Pericardium fibroblast (primary cell): ENCODE data around the genes SIDT1 and DRD3.

DNA sequence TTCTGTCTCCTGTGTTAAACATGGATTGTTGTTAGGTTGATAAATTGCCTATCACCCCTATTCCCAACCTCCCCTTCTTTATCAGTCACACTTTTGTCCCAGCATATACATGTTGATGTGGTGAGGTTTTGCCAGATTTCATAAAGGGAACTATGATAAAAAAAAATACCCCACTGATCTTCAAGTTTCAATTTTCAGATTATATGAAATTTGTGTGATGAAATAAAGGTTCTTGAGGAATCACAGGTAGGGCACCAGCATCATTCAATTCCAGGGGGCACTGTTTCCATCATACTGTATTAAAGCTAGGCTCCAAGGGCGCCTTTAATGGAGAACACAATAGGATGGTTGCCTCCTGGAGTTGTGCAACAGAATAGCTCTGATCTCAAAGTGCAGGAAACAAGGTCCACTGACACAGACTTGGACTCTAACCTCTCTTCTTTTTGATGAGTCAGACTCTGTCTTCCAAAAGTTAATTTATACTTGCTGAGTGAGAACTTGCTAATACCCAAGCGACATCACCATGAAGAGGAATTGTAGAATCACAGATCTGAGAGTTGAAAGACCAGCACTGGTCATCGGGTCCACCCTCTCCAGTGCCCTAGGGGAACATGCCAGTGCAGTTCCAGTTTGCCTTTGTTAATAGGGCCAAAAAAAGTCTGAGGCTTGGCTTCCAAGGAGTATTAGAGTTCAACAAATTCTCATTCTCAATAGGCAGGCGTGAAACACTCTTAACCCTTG is 90.1 kb downstream of the PLCXD2 start:
- RAMPAGE, long total RNA = no peak

- RAMPAGE, long total RNA = no peak
These were observed 32.5 kb upstream of the PHLDB2 start for GRCh38 chr3:111826591-111826895.

DNA sequence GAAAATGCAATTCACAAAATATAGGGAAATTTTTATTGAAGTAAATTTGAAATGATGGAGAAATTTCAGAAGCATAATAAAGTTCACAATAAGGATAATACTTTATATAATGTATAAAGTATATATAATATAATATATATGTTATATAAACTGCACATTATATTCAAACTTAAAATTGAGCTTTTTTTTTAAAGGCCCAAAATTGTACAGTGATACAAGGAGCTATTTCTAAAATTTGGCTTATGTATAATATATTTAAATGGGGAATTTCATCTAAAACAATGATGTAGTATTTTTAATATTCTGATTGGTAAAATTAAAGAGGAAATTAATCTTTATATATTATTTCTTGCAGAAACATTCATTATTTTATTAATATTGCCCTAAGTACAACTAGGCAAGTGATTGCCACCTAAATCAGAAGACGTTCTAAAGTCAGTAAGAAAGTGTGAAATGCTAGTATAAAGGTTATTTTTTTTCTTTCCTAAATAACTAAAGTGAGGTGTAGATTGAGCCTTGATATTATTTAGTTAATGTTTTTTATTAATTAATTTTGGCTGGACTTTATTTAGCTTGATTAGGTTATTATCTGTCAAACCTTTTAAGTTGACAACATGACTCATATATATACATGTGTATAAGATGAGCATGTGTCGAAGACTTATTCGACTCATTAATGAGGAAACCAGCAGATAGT is 6.5 kb upstream of the TAGLN3 start:
- RAMPAGE, long total RNA = no peak

- RAMPAGE, long total RNA = no peak
These were observed 5.4 kb upstream of the SLC9C1 start for GRCh38 chr3:112299468-112299750.

- RAMPAGE, long total RNA = no peak
These were observed 8.3 kb upstream of the SLC9C1 start for GRCh38 chr3:112302121-112302961.

GRCh38 chr3:112332725-112332943 is 322 bp upstream of the CD200 start:
- RAMPAGE, long total RNA = no peak

DNA sequence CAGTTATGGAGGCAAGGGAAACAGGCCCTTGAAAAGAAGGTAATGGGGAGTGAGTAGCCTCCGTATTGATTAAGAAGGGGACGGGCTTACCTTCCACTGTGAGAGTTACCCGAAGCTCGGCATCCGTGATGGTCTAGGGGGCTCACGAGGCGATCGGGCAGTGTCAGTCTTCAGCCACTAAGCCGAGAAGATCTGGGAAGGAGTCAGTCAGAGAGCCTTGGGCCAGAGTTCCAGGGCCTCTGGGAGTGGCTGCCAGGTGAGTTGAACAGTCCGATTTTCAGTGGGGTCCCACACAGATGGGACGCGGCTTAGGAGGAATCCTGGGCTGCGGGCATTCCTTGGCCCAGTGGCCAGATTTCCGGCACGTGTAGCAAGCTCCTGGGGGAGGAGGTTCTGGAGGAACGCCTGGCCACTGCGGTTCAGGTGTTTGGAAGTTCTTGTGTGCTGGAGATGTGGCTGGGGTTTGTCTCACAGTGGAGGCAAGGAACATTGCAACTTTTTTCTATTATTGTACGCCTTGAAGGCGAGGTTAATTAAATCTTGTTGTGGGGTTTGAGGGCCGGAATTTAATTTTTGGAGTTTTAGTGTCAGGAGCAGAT is 78.5 kb downstream of the BTLA start:
- RAMPAGE, long total RNA = no peak

DNA sequence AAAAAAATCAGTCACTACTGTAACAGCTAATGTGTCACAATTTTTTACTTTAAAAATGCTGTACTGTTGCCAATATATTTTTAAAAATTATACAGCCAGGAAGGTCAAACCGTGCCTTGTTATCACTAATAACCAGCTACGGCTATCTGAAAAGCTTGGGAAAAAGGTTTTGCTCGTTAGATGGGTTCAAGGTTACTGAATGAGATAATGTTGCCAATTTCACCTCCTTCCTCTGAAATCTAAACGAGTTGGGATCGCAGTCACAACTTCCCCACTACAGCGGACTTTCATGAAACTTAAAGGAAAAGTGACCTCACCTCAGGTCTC is 1.1 kb downstream of the ATG3 start:
- RAMPAGE, long total RNA = no peak

DNA sequence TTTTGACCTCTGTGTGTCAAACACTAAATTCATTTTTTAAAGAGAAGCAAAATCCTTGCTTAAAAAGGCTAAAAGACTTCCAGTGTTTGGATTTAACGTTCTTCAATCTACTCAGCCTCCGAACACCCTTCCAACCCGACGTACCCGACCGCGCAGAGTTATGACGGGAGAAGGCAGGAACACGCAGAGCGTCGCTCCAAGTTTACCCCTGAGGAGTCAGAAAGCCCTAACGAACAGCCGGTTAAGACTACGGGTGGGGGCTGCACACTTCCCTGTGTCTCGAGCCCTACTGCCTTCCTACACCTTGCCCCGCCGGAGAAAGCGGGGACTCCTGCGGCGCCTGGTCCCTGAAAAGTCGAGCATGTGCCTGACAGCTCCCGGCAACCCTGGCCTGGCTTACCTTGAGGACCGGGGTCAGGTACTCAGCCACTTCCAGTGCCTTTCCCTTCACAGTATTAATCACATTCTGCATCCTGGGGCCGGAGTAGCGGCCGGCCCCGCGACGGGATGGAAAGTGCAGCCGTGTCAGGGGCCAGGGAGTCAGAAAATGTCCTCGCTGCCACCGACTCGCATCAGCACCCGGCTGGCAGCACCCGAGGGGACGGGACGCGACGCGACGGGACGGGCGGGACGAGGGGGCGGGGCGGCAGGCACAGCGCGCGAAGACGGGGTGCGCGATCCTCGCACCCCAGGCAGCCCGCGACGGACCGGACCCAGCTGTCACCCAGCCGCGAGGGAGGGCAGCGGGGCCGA is 529 bp downstream of the ATG3 start:
- RAMPAGE, long total RNA = start-site peak on the minus strand centred at position 605 of the sequence, 72 bp wide, 1,083 and 1,284 reads in 2 replicates

- RAMPAGE, long total RNA = no peak
These were observed 2.8 kb downstream of the SLC35A5 start for GRCh38 chr3:112564487-112565190.

DNA sequence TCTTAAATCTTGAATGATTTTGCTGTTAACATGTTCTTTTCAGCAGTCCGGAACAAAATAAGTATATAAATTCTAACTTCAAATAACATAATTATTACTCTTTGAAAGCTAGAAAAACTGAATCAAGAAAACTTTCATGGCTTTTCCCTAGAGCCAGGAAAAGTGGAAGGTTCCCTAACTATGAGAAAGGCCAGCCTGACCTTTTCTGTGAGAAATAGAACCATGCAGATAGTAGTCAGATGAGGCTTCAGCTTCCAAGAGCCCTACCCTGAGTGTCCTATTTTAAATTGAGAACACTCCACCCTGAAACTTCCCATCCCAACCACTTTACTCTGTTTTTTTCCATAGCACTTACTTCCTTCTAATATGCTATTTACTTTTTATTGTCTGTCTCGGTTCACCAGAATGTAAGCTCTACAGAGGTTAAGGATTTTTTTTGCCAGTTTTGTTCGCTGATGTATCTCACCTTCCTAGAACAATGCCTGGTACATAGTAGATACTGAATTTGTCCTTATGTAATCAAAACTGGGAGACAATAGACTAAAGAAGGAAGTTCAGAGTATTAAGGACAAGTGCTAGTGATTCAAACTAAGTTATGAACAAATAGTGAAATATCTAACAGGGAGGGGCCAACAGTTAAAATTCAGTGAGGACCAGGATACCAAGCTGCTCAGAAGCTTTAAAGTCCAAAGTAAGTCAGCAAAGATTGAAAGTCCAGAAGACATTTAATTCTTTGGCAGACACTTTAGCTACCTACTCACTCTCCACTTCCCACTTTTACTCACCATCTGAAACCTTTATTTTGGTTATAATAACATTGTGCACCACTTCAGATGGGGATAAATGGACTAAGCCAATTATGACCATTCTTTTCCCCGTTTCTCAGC is 66.7 kb downstream of the CD200R1L start:
- RAMPAGE, long total RNA = no peak

- RAMPAGE, long total RNA = no peak
These were observed 53.8 kb upstream of the BOC start for GRCh38 chr3:113157351-113158080.

GRCh38 chr3:113166425-113167514 is 44.6 kb upstream of the BOC start:
- RAMPAGE, long total RNA = no peak

DNA sequence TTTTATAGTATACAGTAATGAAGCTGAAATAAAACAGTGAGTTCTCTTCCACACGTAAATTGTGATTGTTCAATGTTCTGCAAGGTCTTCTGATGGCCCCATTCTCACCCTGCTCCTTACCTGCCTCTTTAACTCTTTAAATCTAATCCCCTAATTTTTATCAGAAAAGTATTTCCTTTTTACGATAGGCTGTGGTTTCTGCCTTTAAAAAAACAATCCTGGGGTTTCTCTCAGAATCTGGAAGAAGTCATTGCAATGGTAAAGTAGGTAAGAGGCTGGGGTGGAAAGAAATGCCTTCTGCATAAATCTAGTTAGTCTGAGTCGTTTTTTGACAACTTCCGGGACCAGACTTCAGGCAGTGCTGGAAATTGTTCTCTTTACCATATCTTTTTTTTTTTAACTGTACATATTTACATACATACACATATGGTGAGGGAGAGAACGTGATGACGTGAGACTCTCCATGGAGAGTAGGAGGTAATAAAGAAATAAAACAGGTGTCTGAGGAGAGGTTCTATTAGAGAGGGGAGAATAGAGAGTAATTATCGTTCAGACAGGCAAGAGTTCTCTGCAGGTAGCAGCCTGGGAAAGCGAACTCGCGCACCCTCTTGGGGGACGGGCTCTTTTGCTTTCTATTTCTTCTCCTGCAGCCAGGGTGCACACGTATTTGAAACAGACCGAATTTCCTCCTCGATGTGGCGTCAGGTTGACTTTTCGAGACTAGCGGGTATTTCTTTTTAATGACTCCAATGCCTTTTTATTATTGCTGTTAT is at the start of gene SIDT1:
Gene SIDT1, plus strand, starts transcription at position 664 of the 773 bp plus-strand sequence.
- RAMPAGE, long total RNA = no peak

DNA sequence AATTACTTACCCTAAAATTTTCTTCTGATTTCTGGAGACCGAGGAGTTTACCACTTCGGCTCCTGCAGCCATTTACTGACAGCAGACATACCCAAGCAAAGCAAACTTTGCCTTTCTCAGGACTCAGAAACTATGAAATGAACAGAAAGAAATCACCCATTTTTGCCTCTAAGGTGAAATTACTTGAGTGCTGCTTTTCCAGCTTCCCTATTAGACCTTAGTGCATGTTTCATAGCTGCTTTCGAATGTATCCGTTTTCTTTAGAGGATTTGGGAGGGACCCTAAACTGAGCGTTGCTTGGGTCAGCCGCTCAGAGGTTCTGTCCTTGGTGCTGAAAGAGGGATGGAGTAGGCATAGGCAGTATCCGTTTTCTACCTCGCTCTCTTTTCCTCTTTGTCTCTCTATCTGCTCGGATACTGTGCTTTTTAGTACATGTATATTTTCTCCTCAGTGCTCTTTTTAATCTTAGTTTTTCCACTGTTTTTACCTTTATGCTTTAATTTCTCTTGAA is at the start of gene DRD3:
Gene DRD3, minus strand, starts transcription at position 406 of the 511 bp plus-strand sequence.
- RAMPAGE, long total RNA = no peak

- RAMPAGE, long total RNA = no peak
These were observed 14.4 kb downstream of the ZNF80 start for GRCh38 chr3:114222987-114223454.

- RAMPAGE, long total RNA = no peak
These were observed 24.6 kb downstream of the TIGIT start for GRCh38 chr3:114318363-114318824.

GRCh38 chr3:114745740-114746349 is 401.2 kb downstream of the ZBTB20 start:
- RAMPAGE, long total RNA = no peak

GRCh38 chr3:114781917-114782434 is 365.1 kb downstream of the ZBTB20 start:
- RAMPAGE, long total RNA = no peak

GRCh38 chr3:114836826-114837440 is 310.2 kb downstream of the ZBTB20 start:
- RAMPAGE, long total RNA = no peak